Frontal cortex (tissue), 2 donors: ENCODE measurements around the genes GLYAT, OR5AN1, OOSP3, MS4A2, MS4A15 and PTGDR2.

GRCh38 chr11:58622334-58622537 is 229 bp upstream of the CNTF start:
- RAMPAGE, long total RNA, result no peak

DNA sequence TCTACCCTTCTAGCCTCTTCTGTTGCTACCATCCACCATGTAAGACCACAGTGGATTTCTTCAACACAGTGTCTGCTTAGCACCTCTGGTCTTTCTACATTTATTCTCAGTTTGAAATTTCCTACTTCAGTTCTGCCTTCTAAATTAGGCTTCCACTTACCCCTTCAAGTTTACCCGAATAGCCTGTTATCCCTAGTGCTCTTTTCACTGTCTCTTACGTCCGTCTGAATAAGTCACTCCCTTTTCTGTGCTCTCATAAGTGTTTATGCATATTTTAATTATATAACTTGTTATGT is 2.7 kb downstream of the GLYAT start:
- RAMPAGE, long total RNA, result no peak

GRCh38 chr11:58731784-58732288 is at the start of gene GLYAT:
Gene GLYAT, minus strand, starts transcription at chr11:58731943.
- RAMPAGE, long total RNA, result no peak

GRCh38 chr11:59058302-59058740 is 27.8 kb upstream of the GLYATL1B start:
- RAMPAGE, long total RNA, result no peak

DNA sequence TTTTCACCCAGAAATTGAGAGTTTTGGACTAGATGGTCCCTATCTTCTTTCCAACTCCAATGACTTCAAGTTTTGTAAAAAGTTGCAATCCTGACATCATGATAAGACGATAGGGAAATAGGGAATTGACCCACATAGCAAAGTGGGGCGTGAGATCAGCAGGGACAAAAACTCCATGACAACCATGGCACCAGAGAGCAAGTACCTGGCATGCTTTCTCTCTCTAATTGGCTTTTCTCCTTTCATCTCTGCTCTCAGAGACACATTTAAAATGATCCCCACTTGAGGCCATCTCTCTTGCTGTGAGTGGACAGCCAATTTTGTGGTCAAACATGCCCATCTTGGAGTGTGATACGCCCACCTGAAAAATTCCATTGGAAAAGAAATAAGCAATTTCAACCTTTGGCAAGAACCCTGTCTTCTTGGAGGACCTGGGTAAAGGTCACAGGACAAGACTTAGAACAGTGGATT is at the start of gene OR5AN1:
Gene OR5AN1, plus strand, starts transcription at position 291 of the 471 bp plus-strand sequence.
- RAMPAGE, long total RNA, result no peak

DNA sequence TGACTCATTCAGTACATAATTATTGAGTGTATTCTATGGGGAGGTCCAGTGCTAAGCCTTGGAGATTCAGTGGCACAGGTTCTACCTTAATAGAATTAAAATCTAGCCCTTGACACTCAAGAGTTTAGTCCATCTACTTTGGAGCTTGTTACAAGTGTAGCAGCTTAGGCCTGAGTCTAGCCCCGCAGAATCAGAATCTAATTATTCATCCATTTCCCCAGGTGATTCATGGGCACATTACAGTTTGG is 1.2 kb downstream of the STX3 start:
- RAMPAGE, long total RNA, result no peak

GRCh38 chr11:59878482-59878986 is at the start of gene OOSP3:
Gene OOSP3, plus strand, starts transcription at chr11:59878782.
- RAMPAGE, long total RNA, result no peak

DNA sequence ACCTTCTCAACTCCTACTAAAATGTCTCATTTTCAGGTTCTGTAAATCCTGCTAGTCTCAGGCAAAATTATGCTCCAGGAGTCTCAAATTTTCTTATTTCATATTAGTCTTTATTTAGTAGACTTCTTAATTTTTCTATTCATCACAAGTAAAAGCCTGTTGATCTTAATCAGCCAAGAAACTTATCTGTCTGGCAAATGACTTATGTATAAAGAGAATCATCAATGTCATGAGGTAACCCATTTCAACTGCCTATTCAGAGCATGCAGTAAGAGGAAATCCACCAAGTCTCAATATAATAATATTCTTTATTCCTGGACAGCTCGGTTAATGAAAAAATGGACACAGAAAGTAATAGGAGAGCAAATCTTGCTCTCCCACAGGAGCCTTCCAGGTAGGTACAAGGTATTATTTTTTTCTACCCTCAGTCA is at the start of gene MS4A2:
Gene MS4A2, plus strand, starts transcription at position 237 of the 431 bp plus-strand sequence.
- RAMPAGE, long total RNA, result no peak

GRCh38 chr11:60161165-60161536 is 21.7 kb downstream of the MS4A6A start:
- RAMPAGE, long total RNA, result no peak

DNA sequence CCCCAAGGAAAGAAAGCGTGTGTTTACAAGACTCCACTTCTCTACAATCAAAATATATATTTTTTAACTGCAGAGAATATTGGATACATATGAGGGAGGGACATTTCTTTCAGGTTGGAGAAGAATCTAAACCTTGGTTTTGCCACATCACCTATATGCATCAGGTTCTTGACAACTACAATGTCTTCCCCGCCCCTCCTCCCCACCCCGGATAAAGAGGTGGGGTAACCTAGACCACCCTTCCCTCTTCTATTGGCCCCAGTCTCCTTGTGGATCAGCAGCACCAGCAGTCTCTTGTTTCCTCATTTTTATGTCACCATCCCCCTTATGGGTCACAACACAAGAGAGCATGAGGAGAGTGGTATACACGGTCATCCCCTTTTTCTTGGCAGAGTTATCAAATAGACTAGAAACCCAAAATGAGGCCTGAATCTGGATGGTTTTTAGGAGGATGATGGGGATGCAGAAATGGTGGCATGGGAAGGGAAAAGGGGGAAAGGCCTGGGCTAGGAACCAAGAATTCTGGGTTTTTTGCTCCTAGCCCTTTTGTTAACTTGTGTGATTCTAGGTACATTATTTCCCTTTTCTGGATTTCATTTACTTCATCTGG is 1.2 kb downstream of the MS4A4E start:
- RAMPAGE, long total RNA, result no peak

GRCh38 chr11:60283206-60283679 is 2.8 kb downstream of the MS4A4A start:
- RAMPAGE, long total RNA, result no peak

DNA sequence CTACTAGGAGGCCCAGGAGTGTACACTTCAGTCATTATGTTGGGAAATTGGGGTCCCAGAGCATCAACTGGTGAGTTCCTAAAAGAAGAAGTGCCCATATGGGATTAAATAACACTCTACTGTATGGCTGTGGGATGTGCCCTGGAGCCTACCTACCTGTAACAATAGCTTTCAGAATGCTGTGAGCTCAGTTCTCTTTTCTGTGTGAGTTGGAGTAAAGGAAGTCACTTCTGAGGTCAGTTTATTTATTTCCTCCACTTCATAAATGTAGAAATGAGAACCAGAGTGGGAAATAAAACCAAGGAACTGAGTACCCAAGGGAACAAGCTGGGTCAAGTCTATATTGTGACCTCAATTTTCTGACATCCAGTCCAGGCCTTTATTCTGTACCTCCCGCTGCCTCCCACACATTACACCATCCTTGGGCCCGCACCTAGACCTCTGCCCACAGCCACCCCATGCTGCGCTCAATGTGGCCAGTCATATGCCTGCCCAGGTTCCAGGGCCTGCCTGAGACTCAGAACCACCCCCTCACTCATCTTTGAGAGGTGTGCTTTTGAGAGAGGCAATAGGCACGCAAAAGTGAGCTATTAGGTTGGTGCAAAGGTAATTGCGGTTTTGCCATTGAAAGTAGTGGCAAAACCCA is 9.7 kb downstream of the MS4A6E start:
- RAMPAGE, long total RNA, result no peak

- RAMPAGE, long total RNA, result no peak
These were observed 6.7 kb upstream of the MS4A14 start for GRCh38 chr11:60389396-60390101.

- RAMPAGE, long total RNA, result no peak
These were observed 15.6 kb upstream of the MS4A8 start for GRCh38 chr11:60683753-60684238.

GRCh38 chr11:60756770-60757265 is at the start of gene MS4A15:
Gene MS4A15, plus strand, starts transcription at chr11:60756867.
- RAMPAGE, long total RNA, result no peak

GRCh38 chr11:60855796-60856242 is at the start of gene PTGDR2:
Gene PTGDR2, minus strand, starts transcription at chr11:60855950.
- RAMPAGE, long total RNA, result no peak

GRCh38 chr11:60895048-60895774 is 11.2 kb downstream of the PRPF19 start:
- RAMPAGE, long total RNA, result no peak

DNA sequence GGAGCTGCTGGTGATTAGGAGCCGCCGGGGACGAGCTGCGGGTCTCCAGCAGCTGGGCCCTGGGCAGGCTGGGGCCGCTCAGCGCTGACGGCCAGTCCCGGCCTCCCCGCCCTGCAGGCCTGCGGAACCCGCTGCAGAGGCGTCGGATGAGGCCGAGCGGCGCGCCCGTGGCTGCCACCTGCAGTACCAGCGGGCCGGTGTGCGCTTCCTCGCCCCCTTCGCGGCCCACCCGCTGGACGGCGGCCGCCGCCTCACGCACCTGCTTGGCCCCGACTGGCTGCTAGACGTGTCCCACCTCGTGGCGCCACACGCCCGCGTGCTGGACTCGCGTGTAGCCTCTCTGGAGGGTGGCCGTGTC is 10.1 kb downstream of the TMEM132A start:
- RAMPAGE, long total RNA, result no peak

GRCh38 chr11:60938175-60938661 is 13.8 kb downstream of the SLC15A3 start:
- RAMPAGE, long total RNA, result no peak

- RAMPAGE, long total RNA, result no peak
These were observed 2.1 kb downstream of the SLC15A3 start for GRCh38 chr11:60949873-60950340.